BE2C (cell line): ENCODE measurements around the gene ZNF723.

GRCh38 chr19:21483492-21484186 lies 21.8 kb upstream of the ZNF429 start:
- RRBS, result 17% methylated on average over 2 of the region's 47 CpGs

DNA sequence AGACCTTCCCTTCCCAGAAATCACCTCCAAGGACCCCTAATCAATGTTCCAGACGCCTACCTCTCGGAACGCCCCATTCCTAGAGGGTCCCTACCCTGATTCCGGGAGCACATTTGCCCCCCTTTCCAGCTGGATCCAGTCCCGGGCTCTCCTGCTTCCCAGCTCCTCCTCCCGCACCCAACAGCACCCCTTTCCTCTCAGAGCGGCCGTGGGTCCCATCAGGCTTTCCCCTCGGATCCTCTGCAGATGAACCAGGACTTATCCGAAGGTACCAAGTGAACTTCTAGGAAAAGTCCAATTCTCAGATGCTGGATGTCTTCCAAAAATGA lies 101.2 kb upstream of the ZNF492 start:
- RRBS, result 21% methylated on average over 2 of the region's 10 CpGs

DNA sequence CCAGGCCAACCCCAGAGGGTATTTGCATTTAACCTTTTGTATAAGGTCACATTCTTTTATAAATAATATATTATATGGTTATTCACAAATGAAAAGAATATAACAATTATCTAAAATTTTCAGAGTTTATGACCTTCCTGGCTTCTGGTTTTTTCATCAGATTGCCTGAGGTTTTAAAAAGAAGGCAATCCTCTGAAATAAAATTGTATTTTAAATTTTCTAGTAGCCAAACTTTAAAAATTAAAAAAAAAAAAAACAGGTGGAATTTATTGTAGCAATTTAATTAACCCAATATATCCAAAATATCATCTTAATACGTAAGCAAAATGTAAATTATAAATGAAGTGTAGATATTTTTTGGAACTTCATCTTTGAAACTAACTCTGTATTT lies 723 bp upstream of the ZNF99 start:
- RRBS, result no CpG with 5 or more reads among the region's 1 CpG

DNA sequence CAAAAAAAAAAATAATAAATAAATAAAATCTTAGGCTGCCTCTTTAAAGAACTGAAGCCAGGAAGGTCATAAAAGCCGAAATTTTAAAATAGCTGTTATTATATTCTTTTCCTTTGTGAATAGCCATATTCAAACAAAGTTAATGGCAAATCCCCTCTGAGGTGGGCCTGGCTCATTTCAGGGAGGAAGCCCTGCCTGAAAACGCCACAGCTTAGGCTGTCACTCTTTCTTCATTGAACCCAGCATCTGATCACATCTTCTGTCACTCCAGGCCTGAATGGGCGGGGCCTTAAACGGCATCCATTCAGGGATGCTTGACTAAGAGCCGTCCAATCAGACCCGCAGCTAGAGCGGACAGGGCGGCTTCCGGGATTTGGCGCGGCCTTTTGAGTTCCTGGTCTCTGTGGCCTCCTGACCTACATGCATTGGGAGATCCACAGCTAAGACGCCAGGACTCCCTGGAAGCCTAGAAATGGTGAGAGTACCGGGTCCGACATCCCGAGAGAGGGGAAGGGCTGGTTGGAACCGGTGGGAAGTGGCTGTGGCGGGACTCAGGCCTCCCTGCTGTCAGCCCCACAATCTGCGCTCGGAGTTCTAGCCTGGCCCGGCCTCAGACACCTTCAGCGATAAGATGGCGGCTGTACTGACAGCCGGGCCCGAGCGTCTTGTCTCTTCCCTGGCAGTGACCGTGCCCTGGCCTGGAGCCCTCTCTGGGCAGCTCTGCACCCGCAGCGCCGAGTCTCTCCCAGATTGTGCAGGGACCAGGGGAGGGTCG lies at the start of gene ZNF723:
Gene ZNF723, plus strand, starts transcription at position 384 of the 775 bp plus-strand sequence.
- RRBS, result 39% methylated on average over 5 of the region's 30 CpGs

DNA sequence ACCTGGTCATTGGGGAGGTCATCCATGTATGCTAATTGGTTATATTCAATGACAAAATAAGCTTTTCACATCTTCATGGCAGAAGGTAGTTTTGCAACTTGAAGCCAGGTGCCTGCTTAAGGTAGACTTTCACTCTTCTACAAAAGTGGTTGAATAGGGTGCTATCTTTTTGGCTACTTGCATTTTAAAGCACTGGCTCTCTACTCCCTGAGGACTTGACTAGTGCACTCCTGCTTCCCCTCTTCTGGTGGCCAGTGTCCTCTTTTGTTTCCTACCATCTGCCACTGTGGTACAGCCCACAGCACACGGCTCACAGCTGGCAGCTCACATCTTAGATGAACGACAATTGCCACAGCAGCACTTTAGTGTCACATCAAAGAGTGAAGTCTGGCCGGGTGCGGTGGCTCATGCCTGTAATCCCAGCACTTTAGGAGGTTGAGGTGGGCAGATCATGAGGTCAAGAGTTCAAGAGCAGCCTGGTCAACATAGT lies 15.6 kb downstream of the ZNF91 start:
- RRBS, result no CpG with 5 or more reads among the region's 4 CpGs

DNA sequence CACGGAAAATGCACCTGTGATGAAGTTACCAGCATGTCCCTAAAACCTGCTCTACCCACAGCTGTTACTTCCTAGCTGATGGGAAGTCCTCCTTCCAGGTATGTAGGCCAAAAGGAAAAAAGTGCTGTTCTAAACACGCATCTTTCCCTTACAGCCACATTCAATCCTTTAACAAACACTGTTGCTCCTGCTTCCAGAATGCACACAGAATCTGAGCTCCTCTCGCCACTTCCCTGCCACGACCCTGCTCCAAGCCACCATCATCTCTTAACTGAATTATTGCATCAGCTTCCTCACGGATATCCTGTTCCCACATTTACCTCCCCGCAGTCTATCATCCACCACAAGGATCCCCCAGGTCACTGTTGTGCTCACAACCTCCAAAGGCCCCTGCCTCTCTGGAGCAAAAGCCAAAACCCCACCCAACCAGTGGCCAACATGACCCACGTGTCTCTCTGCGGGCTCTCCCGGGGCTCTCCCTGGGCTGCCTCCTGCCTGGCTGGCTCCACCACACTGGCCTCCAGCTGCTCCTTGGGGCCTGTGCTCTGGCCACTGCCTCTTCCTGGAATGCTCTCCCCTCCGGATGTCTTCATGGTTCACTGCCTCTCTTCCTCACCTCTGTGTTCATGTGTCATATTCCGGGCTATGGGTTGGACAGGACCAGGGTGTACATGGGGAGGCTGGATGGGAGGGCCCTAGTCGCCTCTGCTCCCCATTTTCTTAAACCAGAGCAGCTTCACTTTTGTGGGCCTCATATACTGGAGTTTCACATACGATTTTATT lies 809.3 kb downstream of the UQCRFS1 start:
- RRBS, result 26% methylated on average over 2 of the region's 13 CpGs

DNA sequence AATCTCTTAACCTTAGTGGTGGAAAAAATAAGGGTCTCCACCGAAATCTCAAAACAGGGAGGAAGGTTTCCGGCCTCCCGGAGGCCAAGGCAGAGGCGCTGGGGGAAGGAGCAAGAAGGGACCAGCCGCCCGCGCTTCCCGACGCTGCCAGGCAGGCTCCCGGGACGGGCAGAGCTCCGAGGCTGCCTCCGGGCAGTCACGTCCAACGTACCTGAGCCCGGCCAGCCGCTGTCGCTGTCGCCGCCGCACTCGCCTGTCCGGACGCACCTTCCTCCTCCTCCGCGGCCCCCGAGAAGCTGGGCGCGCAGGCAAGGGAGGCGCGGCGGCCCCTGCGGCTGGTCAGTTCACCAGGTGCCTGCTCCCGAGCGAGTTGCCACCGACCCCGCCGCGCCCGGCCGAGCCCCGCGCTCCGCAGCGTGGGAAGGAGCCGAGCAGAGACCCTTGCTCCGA lies 419.6 kb downstream of the UQCRFS1 start:
- RRBS, result 48% methylated on average over 24 of the region's 47 CpGs

DNA sequence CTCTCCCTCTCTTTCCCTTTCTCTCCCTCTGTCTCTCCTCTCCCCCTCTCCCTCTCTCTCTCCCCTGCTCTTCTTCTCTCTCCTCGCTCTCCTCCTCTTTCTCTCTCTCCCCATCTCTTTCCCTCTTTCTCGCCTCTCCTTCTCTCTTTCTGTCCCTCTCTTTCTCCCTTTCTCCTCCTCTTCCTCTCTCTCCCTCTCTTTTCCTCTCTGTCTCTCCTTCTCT lies 196.6 kb downstream of the UQCRFS1 start:
- RRBS, result no CpG with 5 or more reads among the region's 2 CpGs

DNA sequence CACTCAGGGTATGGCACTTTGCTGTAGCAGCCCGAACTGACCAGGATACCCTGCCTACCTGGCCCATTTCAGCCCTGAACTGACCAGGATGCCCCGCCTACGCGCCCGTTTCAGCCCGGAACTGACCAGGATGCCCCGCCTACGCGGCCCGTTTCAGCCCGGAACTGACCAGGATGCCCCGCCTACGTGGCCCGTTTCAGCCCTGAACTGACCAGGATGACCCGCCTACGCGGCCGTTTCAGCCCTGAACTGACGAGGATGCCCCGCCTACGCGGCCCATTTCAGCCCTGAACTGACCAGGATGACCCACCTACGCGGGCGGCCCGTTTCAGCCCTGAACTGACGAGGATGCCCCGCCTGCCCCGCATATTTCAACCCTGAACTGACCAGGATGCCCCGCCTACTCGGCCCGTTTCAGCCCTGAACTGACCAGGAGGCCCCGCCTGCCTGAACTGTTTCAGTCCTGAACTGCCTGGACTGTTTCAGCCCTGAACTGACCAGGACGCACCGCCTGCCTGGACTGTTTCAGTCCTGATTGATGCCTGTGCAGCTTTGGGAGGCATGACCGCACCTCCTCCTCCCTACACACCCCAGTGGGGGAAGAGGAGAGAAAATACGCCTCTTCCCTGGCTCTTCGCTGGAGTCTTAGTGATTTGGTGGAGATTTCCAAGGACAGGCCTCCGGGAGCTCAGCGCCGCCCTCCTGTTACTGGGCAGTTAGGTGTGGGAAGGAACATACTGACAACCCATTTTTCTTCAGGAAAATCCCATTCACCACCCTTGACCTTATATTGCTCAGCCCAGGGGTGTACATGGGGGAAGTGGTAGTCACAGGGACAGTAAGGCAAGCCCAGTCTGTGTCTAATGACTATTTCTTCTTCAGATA lies 119.8 kb downstream of the UQCRFS1 start:
- RRBS, result 87% methylated on average over 6 of the region's 41 CpGs

- RRBS, result 94% methylated on average over 4 of the region's 24 CpGs
Observed at GRCh38 chr19:29609816-29610479, 3.9 kb downstream of the POP4 start.

DNA sequence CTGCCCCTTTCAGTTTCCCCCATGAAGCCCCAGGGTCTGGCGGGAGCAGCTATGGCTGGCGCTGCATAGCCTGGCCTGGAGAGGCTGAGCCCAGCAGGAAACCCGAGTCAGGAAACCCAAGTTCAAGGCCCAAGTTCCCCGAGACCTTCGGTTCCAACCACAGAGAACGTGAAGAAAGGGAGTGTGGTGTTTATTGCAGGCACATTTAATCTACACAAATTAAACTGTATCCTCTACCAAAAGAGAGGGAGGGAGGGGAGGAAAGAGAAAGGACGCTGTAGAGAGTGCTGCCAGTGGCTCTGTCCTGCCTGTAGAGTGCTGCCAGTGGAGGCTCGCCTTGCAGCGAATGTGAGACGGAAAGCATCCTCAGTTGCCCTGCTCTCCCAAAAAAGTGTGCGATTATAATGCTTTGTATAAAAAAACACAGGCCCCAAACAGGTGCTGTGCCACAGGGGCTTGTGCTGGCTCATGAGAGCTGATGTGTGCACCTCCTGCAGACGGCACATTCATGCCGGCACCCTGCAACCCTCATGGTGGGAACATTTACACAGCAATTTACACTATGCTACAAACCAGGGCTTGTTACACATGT lies 16.3 kb downstream of the POP4 start:
- RRBS, result no CpG with 5 or more reads among the region's 13 CpGs

- RRBS, result no CpG with 5 or more reads among the region's 18 CpGs
Observed at GRCh38 chr19:29662338-29663399, 2.6 kb upstream of the PLEKHF1 start.

DNA sequence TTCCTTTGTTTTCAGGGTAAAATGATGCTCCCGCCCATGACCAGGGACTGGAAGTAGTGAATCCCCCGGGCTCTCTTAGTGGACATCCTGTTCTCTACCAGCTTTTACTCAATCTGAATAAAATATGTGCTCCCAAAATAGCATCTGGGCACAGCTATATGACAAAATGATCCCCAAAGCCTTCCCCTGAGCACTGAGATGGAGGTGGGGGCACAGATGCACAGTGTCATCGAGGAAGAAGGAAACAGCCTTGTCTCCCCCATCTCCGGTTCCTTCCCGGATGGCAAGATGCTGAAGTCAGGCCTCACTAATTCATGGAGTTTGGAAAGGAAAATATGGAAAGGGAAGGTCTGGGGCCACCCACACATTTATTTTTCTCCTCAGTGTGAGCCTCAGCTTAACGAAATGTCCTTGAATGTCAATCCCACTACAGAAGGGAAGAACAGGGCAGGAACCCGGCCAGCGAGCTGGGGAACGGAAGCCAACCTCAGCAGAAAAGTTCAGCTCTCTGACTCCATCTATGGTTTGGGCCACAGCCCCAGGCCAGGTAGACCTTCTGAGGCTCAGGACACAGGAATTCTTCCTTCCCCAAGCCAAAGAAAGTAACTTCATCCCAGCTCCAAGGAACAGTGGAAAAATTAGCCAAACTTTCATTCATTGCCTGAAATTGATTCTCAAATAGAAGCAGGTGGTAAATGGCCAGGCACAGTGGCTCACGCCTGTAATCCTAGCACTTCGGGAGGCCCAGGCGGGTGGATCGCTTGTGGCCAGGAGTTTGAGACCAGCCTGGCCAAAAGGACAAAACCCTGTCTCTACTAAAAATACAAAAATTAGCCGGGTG lies 8.5 kb downstream of the C19orf12 start:
- RRBS, result no CpG with 5 or more reads among the region's 14 CpGs

DNA sequence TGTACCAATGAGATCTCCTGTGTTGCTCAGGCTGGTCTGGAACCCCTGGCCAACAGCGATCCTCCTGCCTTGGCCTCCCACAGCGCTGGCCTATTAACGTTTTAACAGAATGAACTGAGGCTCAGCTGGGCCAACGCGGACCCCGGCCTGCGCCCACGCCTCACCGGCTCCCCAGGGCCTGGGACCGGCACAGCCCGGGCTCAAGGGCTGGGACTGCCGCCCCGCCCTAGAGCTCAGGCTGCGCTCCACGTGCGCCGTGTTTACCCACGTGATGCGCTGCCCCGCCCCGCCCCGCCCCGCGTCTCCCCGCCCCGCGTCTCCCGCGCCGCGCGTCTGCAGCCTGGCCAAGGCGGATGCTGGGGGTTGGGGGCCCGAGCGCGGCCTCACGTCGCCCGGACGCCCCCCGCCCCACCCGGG lies 32.4 kb downstream of the CCNE1 start:
- RRBS, result 3% methylated on average over 1 of the region's 42 CpGs

- RRBS, result no CpG with 5 or more reads among the region's 10 CpGs
Observed at GRCh38 chr19:30325956-30326527, 46.1 kb upstream of the ZNF536 start.

- RRBS, result no CpG with 5 or more reads among the region's 9 CpGs
Observed at GRCh38 chr19:30449970-30450648, 77.9 kb downstream of the ZNF536 start.

DNA sequence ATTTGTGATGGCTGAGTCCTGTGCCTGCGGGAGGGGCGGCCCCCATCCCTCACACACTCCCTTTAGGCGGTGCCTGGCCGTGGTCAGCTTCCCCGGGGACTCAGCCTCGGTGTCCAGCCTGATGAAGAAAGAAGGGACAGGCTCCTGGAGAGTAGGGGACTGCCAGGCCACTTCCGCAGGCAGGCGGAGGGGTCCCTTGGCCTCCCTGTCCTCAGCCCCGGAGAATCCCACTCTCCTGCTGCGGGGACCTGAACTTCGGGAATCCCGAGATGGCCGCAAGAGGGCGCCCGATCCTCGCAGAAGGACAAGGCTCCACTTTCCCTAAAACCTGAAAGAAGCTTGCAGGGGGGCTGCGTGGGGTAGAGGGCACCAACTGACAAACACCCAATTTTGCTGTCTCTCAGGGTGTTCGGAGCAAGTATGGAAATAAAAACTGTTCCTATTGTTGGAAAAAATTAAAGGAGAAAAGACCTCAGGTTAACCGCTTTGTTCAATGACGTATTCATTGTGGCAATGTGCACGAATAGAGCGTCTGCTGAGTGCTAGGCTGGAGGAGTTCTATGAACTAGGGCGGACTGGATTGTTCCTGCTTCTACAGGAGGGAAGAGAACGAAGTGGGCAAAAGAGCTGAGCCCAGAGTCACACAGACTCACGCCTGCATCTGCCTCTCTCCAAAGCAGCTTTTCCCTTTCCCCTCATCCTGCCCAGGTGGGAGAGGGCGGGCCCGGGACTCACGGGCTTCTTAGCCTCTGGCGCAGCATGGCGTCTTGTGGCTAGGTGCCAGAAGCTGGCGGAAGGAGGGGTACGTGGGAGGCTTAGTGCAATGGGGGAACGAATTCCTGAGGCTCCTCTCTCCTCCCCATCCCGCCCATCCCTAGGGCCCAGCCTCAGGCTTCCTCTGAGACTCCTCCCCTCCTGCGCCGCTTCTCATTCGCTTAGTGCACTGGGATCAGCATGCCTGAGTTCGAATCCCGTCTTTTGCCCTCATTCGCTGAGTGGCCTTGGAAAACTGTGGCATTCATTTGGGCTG lies 297.5 kb downstream of the ZNF536 start:
- RRBS, result no CpG with 5 or more reads among the region's 40 CpGs

- RRBS, result 44% methylated on average over 3 of the region's 9 CpGs
Observed at GRCh38 chr19:30696395-30696929, 324.3 kb downstream of the ZNF536 start.

DNA sequence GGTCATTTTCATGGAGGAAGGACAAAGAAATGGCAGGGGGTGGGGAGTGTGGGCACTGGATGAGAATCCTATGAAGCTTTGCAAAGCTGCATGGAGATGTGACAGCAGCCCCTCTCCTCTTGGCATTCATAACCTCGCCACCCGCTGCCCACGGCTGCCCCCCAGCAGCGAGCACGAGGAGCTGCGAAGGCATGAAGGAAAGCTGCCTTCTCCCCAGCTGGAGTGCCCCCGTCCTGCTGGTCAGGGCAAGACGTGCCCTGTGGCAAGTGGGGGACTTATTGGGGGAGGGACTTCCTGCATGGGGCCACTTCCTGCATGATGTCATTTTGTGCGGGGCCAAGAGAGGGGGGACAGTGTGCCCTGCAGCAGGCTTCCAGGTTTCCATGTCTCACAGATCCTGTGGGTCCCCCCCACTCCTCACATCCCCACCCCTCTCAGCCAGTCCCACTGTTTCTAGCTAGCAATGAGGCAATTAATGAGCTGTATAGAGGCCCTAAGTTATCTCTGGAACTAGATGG lies 85.9 kb downstream of the TSHZ3 start:
- RRBS, result no CpG with 5 or more reads among the region's 9 CpGs